SK-MEL-5 (cell line): ENCODE measurements around the genes MORC2 and PLA2G3.

DNA sequence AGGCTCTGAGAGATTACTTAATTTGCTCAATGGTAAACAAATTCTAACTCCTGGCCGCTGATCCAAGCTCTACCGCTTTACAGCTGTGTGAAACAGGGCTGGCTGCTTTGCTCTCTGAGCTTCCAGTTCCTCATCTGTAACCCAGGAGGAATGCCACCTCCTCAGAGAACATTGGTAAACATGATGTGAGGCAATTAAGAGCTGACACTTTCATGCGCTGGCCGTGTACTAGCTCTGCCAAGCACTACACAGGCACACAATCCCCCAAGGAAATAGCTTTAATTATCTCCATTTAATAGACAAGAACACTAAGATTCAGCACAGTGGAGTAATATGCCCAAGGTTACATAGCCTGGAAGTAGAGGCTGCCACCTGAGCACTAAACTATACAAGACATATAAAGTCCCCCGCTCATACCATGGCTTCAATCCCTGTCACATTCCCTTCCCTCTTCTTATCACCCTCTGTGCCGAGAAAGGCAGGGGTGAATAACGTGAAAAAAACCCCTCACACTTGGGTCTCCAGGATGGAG lies 16.2 kb downstream of the TBC1D10A start:
RAMPAGE:
- cytosol, long total RNA, result no peak
- long total RNA, result no peak
- nucleus, long total RNA, result no peak

DNA sequence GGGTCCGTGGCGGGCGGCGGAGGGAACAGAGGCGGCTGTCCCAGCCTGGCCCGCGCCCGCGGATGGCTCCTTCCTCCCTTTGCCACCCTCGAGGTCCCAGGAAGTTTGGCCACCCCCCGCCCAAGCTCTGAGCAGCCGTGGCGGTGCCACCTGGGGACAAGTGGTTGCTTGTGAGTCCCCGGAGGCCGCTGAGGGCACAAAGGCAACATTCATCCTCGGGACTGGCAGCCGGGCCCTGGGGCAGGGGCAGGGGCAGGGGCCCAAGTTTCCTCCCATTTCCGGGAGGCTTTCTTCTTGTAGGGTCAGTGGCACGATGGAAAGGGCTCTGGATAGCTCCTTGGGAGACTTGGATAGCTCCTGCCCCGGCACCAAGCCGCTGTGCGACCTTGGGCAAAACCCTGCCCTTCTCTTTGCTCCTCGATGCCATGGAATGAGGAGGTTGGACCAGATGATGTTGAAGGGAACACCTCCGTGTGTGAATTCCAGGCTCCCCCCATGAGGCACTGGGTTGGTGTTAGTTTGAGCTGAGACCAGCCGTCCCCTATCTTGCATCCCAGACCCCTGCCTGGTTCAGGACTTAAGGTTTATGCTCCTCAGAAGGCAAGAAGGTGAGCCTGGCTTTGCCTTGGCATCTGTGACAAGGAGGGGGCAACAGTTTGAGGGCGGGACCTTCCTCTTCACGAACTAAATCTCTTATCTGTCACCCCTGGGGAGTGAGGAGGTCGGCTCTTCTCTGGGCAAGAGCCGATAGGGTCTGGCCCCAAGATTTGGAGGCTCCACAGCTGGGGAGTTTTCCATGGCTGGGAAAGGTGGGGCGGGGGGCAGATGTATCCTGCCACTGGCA lies 667 bp downstream of the SEC14L2 start:
RAMPAGE:
- cytosol, long total RNA, result no peak
- long total RNA, result no peak
- nucleus, long total RNA, result no peak

GRCh38 chr22:30565980-30566548 lies 8.4 kb downstream of the GAL3ST1 start:
RAMPAGE:
- cytosol, long total RNA, result no peak
- long total RNA, result no peak
- nucleus, long total RNA, result no peak

DNA sequence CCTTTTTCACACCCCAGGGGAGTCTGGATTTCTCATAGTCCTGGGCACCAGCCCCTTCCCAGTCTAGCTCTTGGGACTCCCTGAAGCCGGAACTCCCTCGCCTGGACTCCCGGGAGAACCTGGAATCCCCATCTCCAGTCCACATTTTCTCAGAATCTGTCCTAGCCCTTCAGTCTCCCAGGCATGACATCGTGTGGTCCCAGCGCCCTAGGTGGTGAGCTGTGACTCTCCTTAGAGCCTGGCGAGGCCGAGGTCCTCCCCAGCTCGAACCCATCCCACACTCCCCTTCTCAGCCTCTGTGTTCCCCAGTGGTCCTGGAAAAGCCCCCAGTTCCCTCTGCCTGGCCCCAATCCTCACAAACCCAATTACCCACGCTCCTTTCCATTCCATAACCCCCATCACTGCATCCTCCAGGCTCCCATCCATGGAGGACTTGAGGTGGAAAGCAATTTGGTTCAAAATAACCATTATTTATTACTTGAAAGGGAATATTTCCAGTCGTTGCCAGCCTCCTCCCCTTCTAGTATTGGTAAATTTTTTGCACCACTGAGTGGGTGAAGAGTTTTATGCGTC lies 811 bp upstream of the DUSP18 start:
RAMPAGE:
- cytosol, long total RNA, result no peak
- long total RNA, result no peak
- nucleus, long total RNA, result no peak

DNA sequence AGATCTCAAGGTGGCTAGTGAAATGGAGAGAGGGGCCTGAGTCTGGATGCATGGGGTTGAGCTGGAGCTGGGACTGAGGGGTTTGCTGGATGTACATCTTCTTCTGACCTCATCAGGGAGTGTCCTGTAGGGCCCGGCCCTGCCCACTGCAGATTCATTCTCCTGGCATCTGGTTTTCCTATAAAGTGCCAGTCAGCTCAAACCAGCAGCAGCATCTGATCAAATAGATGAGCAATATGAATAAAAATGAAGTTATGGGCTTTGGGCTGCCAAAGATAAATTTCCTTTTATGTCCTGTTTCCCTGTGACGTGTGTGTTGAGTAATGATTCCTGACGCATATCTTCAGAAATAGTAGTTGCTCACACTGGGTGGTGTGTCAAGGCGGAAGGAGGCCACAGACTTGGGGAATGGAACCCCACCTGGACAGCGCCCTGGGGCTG lies 135.3 kb downstream of the OSBP2 start:
RAMPAGE:
- cytosol, long total RNA, result no peak
- long total RNA, result no peak
- nucleus, long total RNA, result no peak

DNA sequence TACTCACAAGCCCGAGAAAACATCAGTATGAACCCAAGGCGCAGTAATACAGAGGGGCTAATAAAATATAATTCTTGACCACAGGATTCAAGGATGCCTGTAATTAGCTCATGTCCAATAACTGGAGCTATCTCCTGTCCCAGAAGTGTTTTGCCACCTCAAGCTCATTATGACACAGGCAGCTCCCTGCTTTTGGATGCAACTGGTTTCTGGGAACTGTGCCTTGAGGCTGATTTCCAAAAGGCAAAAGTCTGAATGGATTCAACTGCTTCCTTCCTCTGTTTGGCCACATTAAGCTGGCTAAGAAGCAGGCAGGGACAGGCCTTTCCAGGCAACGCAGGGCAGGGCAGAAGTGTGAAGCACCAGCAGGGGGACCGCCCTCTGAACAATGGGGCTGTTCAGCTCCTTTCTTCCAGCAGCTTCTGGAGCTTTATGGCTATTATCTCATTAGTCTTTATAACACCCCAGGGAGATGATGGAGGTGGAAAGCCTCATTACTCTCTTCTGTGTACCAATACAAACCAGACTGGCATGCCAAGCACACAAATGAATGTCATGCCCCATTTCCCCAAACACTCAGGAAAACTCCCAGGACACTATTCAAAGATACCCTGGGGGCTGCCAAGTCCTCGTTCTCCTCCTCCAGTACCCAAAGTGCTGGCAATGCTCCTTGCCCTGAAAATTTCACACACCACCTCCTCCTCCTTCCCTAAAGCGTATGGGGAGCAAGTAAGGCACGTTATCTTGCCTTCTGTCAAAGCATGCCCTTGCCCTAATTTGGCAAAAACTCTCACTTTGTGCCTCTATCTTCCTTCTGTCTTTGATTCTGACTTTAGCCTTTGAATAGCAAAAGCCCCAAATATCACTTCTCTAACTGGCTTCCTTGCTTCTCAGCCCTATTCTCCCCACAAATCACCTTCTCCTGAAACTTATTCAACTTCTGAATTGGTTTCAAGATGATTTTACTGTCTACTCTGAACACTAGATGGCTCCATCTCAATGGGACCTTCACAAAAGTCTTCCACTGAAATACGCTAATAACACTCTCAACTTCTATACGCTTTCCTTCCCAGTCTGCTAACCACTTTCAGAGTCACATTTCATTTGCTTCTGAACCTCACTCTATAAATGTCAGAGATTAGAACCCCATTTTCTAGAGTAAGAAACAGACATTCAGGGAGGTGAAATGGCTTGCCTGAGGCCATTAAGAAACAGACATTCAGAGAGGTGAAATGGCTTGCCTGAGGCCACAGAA lies 21.1 kb downstream of the MORC2 start:
RAMPAGE:
- cytosol, long total RNA, result no peak
- long total RNA, result no peak
- nucleus, long total RNA, result no peak

RAMPAGE:
- cytosol, long total RNA, result no peak
- long total RNA, result no peak
- nucleus, long total RNA, result no peak
Measured at GRCh38 chr22:30968113-30969140, at the start of gene MORC2. Gene MORC2 (minus strand): TSS chr22:30968774.

DNA sequence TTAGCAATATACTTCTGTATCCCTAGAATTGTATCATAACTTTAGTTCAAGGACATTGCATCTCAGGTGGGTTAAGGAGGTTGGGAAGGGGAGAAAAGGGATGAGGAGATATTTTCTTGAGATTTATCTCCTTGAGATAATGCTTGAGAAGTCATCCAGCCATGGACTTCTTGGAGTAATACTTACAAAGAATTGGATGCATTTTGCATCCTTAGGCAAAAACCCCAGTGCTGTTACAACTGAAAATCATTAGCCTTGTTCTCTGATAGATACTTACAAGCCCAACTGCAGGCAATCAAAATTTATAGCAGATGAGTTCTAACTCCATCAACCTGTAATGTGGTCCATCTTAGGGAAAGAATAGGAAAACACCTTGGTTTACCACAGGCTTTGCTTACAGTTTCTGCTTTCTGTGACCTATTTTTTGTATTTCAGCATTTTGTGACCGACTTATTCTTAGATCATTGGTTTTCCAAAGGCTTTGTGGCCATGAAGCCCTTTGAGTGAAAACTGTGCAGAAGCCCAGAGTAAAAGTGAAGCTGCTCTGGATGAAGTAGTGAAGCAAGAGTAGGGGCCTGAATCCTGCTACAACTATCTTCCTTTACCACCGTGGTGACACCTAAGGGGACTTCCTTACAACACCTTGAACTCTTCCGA lies 6.3 kb upstream of the MORC2 start:
RAMPAGE:
- cytosol, long total RNA, result no peak
- long total RNA, result no peak
- nucleus, long total RNA, result no peak

DNA sequence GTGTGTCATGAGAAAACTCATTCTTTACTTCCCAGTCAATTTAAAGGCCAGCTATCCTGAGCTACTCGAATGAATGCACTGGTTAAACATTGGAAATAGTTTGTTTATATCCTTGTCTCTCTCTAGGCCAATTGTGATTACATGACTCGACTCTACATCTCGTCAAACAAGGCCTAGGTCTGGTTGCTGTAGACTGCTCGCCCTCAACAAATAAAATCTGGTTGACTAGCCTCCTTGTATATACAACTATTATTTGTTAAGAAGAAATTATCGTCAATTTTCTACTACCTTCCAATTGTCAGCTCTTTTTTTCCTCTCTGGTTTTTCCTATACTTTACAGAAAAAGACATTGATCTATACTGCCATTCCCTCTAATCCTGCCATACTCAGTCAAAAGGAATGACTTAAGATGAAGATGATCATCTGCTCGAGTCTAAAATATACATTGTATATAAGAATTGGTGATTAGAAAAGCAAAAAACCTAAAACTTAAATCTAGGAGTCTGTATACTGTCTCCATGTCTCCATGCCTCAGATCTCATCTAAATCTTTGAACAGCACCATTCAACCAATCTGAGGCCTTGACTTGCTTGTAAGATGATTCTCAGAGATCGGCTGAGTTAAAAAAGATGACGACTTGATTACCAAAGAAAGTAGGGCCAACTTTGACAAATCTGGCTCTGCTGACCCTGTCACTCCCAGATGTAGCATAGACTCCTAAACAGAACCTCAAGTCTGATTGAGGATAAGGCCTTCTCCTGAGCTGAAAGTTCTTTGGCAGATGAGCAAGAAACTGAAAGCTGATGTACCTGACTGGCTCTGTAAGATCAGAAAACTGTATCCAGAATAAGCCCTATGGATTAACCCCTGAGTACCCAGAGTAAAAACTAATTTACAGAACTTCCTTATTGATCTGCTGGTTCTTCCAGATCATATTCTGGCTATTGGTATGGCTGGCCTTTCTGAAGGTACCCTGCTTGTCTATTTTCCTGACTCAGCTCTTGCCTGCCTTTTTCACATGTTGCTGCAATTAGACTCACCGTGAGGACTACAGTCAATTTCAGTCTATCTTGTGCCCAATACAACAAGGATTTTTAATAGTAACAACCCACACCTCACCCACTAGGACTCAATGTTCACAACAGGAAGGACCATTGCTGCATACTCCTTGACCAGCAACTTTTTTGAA lies 8.5 kb upstream of the MORC2 start:
RAMPAGE:
- cytosol, long total RNA, result no peak
- long total RNA, result no peak
- nucleus, long total RNA, result no peak

RAMPAGE:
- cytosol, long total RNA, result no peak
- long total RNA, result no peak
- nucleus, long total RNA, result no peak
Measured at GRCh38 chr22:31039027-31039809, 41.9 kb upstream of the SMTN start.

DNA sequence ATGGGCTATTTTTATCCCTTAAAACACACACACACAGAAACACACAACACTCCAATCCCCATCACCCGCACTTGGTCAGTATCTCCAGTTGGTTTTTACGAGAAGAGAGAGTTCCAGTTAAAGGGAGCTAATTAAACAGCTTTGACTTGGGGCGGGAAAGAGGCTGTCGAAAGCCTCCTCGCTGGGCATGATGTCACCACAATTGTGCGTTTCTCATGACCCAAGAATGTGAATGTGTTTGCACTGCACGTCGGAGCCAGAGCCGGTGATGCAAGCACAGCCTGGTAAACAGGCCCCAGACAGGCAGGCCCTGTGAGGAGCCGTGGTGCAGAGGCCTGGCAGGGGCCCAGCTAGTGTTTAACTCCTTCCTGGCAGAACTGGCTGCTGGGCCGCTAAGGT lies 25.6 kb upstream of the SMTN start:
RAMPAGE:
- cytosol, long total RNA, result no peak
- long total RNA, result no peak
- nucleus, long total RNA, result no peak

GRCh38 chr22:31063655-31064859 lies 17.1 kb upstream of the SMTN start:
RAMPAGE:
- cytosol, long total RNA, result no peak
- long total RNA, result no peak
- nucleus, long total RNA, result no peak

DNA sequence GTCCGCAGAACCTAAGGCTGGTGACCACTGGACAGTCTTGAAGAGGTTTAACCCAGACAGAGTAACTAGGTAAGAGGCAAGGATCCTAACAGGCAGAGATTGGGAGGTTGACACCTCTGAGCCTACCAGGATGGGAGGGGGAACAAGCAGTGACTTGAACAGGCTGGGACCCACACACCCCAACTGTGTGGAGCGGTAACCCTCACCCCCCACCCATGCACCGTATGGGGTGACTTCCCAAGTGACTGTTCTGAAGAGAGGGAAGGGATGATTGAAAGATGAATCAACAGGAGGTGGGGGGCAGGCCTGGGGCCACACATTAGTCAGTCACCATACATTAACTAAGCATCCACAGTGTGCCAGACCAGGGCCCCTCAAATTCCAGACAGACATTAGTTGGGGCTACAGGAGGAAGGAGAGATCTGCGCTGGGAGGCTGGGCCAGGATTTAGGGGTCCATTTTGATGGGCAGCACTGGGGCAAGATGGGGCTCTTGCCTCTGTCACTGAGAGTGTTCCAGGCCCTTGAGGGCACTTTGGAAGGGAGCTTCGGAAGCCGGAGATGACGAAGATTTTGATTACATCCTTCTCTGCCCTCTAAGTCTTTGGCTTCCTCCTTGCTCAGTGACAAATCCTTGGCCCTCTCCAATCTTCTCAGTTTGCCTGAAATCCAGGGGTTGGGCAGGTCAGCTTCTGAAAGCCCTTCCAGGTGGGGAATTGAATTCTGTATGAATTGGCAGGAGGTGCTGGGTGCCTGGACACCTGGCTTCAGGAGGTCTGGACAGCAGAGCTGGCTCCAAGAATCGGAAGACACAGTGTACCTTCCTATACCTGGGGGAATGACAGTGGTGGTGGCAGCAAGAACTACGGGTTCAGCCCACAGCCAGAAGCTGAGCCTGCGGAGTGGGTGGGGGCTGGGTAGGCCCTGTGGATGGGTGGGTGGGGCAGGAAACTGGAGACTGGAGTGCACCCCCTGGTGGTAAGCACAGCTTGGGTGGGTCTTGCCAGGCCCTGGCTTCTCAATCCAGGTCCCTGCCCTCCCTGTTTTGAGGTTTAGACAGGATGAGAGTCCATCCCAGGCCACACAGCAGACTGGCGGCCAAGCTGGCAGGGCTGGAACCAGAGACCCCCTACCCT lies 1.1 kb downstream of the SMTN start:
RAMPAGE:
- cytosol, long total RNA, result no peak
- long total RNA, result no peak
- nucleus, long total RNA, result no peak

RAMPAGE:
- cytosol, long total RNA, result no peak
- long total RNA, result no peak
- nucleus, long total RNA, result no peak
Measured at GRCh38 chr22:31082996-31083373, 1.9 kb downstream of the SMTN start.

RAMPAGE:
- cytosol, long total RNA, result no peak
- long total RNA, result no peak
- nucleus, long total RNA, result start-site peak on the plus strand at chr22:31084943-31085034, 19 and 24 reads in 2 replicates
Measured at GRCh38 chr22:31083956-31085148, 3.2 kb downstream of the SMTN start.

GRCh38 chr22:31120157-31120496 lies 2.6 kb upstream of the INPP5J start:
RAMPAGE:
- cytosol, long total RNA, result no peak
- long total RNA, result no peak
- nucleus, long total RNA, result no peak

DNA sequence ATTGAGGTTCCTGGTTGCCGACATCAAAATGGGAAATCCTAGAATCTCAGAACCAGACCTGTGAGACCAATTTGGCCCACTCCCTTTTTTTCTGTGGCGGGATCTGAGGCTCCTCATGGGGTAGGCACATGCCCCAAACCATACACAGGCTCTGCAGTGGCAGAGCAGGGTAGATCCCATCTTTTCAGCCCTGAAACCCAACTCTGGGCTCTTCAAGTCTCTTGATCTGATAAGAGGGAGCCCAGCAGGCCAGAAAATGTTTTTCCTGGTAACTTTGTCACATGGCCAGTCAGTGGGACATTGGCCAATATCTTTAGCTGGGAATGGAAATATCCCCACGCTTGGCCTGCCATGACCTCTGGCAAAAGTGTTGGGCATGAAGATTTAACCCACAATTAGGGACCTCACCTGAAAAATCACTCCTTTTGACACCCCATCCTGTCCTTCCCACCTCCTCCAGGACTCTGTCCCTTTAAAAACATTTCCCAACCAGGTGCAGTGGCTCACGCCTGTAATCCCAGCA lies 8.1 kb downstream of the INPP5J start:
RAMPAGE:
- cytosol, long total RNA, result no peak
- long total RNA, result no peak
- nucleus, long total RNA, result no peak

GRCh38 chr22:31139899-31140784 lies at the start of gene PLA2G3:
Gene PLA2G3 (minus strand): TSS chr22:31140508.
RAMPAGE:
- cytosol, long total RNA, result no peak
- long total RNA, result no peak
- nucleus, long total RNA, result no peak

GRCh38 chr22:31148564-31148931 lies 8.2 kb upstream of the PLA2G3 start:
RAMPAGE:
- cytosol, long total RNA, result no peak
- long total RNA, result no peak
- nucleus, long total RNA, result no peak

DNA sequence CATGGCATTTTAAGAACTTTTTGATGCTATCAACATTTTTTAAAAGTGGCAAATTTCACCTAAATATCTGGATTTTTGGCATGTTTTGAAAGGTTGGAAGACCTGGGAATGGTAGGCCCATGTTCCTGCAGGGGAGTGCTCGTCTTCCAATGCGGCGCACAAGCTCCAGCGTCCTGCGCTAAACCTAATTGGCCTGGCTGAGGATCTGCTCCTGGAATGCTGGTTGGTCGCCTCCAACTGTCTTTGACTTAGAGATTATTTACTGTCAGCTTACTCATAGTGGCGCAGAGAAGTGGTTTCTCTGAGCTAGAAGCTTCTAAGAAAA lies 641 bp upstream of the LIMK2 start:
RAMPAGE:
- cytosol, long total RNA, result no peak
- long total RNA, result no peak
- nucleus, long total RNA, result no peak